Umbilical cord (tissue), 2 donors: ENCODE results near the gene MARK3.

DNA sequence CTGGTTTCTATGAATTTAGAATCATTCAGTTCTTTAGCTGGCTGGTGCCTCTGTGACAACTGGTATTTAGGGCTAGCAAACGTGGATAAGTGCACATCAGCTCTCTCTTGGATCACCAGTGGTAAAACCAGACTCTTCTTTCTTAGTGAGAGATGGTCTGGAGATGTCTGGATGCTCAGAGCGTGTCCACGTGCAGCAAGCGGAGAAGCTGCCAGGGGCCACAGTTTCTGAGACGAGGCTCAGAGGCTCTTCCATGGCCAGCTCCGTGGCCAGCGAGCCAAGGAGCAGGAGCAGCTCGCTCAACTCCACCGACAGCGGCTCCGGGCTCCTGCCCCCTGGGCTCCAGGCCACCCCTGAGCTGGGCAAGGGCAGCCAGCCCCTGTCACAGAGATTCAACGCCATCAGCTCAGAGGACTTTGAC is 68.9 kb downstream of the TECPR2 start:
- RAMPAGE, long total RNA, result no peak

- RAMPAGE, long total RNA, result no peak
Measured at GRCh38 chr14:102474931-102475446, 34.6 kb downstream of the ANKRD9 start.

GRCh38 chr14:102508751-102509414 is 693 bp downstream of the ANKRD9 start:
- RAMPAGE, long total RNA, result no peak

GRCh38 chr14:102574860-102575268 is 17.6 kb upstream of the RCOR1 start:
- RAMPAGE, long total RNA, result no peak

DNA sequence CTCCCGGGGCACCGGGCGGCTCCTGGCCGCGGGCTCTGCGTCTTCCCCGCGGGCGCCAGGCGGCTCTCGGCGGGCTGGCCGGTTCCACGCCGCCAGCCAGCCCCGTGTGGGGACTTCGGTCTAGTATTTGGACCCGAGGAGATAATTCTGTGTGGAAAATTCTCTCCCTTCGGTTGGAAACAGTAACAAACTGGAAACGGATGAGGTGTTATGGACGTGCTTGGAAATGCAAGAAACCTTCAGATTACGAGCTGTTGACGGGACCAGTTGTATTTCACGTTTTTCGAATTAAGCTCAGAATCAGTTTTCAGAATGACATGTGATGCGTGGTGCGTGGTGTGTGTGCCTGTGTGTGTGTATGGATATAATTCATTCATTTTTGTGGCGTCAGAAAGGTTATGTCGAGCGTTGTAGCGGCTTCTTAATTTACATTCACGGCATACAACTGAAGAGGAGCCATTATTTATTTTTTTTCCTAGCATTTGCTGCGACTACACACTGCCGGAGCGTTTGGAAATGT is 1.1 kb downstream of the TRAF3 start:
- RAMPAGE, long total RNA, result no peak

DNA sequence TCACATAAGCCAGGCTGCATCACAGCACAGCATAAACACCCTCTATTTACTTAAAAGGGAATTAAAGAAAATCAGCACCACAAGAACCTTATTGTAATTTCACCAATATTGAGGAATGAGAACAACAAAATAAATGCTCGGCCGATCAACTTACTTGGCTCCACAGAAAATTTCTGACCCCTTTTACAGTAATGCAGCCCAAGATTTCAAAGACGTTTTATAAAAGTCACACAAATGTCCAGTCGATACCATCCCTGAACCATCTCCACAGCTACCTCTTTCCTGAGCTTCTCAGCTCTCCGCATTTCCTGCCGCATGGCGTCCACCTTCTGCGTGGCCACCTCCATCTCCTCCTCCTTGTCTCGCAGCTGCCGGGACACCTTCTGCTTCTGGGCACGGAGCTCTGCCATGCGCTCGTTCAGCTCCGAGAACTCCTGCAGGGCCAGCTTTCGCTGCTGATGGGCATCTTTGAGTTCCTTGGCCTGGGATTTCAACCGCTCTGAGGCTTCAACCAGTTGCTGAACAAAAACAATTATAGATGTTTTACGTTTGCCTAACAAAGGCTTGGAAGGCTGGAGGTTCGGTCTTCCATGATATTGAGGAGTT is 49.3 kb downstream of the AMN start:
- RAMPAGE, long total RNA, result no peak

DNA sequence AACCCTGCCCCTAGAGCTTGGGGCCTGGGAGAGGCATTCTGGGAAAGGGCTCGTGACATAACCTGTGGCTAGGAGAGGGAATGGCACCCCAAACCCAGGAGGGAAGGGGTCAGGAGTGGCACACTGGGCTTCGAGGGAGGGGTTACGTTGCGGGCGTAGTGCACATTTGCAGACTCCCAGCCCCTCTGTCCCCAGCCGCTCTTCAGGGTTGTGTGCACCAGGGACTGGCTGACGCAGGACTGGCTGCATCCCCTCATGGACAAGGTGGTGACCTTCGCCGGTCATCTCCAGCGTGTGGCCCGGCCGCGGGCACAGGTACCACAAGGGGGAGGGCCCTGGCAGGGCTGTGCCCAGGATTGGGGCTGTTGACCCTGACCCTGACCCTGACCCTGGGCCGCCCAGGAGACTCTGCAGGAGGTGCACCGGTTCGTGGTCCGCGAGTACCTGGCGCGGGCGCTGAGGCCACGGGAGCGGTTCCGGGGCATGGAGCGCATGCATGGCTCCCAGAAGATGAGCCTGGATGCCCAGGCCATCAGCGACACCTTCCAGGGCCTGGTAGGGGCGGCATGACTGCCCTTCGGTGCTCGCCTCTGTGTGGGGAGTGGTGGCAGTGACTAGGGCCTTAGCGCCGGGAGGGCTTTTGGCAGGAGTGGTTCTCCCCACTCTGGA is 12.8 kb downstream of the EXOC3L4 start:
- RAMPAGE, long total RNA, result no peak

DNA sequence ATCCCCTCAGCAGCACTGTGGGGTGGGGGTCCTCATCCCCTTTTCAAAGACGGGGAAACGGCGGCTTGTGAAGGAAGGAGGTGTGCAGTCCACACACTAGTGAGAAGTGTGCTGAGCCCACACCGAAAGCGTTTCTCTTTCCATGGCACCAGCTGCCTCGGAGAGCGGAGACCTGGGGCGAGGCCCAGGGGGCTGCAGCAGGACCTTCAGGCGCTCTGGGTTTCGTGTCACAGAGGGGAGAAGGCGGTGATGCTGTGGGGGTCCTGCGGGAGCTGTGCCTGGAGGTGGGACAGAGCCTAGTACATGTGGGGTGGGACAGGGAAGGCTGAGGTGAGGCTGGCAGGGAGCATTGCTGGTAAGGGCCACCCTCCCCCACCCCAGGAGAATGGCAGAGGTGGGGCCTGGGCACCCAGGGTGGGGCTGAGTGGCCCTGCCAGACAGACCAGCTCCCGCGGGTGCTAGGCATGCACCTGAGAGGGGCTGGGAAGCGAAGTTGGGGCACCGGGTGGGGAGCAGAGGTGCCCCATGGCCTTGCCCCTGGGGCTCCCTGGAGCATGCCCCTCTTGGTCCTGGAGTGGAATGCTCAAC is 1.1 kb downstream of the TNFAIP2 start:
- RAMPAGE, long total RNA, result no peak

- RAMPAGE, long total RNA, result no peak
Measured at GRCh38 chr14:103128826-103129705, 5.8 kb downstream of the TNFAIP2 start.

- RAMPAGE, long total RNA, result no peak
Measured at GRCh38 chr14:103130962-103131531, 7.8 kb downstream of the TNFAIP2 start.

DNA sequence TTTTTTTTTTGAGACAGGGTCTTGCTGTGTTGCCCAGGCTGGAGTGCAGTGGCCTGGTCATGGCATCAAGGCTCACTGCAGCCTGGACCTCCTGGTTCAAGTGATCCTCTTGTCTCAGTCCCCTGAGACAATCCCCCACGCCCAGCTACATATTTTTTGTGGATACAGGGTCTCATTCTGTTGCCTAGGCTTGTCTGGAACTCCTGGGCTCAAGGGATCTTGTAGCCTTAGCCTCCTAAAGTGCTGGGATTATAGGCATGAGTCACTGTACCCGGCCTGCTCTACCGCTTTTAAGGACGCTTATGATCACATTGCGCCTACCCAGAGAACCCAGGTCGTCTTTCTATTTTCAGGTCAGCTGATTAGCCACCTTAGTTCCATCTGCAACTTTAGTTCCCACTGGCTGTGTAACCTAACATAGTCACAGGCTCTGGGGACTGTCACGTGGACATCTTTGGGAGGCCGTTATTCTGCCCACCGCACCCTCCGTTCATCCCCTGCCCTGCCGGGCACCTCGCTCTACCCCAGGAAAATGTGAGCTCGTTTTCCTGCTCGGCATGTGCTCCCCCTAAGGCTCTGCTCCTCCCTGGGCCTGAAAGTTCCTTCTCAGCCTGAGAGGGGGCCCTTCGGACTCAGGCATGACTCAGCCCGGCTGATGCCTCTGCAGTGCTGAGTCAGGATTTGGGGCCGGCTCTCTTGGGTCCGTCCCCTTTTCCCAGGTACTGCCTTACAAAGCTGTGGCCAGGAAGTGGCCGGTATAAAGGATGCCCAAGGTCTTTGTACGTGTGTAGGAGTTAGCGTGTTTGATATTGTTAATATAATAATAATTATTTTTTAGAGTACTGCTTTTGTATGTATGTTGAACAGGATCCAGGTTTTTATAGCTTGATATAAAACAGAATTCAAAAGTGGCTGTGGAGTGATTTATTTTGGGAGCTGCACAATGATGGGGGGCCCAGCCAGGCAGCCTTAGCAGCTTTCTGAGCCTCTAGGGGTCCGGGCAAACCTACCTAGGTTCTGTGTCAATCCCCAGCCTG is 13.6 kb downstream of the TNFAIP2 start:
- RAMPAGE, long total RNA, result no peak

GRCh38 chr14:103208352-103208687 is 85.1 kb downstream of the TNFAIP2 start:
- RAMPAGE, long total RNA, result no peak

- RAMPAGE, long total RNA, result no peak
Measured at GRCh38 chr14:103335785-103336226, 1.8 kb downstream of the EIF5 start.

GRCh38 chr14:103341989-103342829 is 8.2 kb downstream of the EIF5 start:
- RAMPAGE, long total RNA, result no peak

GRCh38 chr14:103385310-103385562 is at the start of gene MARK3:
Gene MARK3, plus strand, starts transcription at chr14:103385415.
- RAMPAGE, long total RNA, result no peak

- RAMPAGE, long total RNA, result no peak
Measured at GRCh38 chr14:103416596-103417203, 31.5 kb downstream of the MARK3 start.

- RAMPAGE, long total RNA, result no peak
Measured at GRCh38 chr14:103480230-103481252, 42.1 kb downstream of the CKB start.

GRCh38 chr14:103518543-103519091 is 4.0 kb downstream of the CKB start:
- RAMPAGE, long total RNA, result no peak

DNA sequence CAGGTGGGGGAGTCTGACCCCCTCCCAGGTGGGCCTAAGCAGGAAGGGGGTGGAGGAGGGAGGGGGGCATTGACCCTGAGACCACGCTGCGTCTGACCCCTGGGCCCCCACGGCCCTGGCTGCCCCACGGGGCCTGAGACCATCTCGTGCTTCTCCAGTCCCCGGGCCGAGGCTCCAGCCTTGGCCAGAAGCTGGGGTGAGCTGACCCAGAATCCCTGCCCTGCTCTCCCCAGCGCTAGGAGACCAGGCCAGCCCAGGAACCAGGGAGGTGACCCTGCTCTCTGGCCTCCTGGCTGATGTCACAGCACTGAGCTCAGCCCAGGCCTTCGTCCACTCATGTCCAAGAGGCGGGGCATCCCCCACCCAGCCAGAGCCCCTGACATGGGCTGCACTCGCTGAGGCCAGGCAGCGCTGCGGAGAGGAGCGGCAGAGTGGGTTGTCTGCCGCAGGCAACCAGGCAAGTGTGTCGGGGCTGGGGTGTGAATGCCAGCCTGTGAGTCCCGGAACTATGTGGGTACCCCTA is 6.2 kb downstream of the TRMT61A start:
- RAMPAGE, long total RNA, result no peak

DNA sequence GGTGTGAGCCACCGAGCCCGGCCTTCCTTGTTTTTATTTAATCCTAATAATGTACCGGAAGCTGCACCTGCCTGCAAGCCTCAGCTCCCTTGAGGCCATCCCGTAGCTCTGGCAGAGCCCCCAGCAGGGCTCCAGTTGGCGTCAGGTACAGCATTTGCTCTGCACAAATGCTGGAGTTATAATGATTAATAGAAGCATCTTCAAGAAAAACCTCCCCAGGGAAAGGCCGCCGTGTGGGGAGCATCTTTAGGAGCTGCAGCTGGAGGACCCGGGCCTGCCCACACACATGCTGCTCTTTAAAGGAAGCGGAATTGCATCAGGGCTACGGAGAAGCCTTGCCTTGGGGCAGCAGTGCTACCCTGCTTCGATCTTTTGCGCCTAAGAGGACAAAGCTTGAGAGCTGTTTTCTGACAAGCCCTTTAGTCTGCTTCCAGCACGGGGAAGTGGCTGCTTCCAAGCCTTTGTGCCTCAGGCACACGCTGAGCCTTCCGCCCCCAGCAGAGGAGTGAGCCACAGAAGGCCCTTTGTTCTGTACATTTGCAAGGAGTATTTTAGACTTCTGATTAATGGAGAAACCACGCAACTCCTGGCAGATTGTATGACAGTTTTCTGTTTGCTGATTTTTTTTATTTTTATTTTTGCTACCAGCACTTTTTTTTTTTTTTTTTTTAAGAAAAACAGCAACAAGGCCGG is 31.5 kb downstream of the COA8 start:
- RAMPAGE, long total RNA, result no peak